Measurements from ENCODE around the genes CACNB3 and PRPF40B.

DNA sequence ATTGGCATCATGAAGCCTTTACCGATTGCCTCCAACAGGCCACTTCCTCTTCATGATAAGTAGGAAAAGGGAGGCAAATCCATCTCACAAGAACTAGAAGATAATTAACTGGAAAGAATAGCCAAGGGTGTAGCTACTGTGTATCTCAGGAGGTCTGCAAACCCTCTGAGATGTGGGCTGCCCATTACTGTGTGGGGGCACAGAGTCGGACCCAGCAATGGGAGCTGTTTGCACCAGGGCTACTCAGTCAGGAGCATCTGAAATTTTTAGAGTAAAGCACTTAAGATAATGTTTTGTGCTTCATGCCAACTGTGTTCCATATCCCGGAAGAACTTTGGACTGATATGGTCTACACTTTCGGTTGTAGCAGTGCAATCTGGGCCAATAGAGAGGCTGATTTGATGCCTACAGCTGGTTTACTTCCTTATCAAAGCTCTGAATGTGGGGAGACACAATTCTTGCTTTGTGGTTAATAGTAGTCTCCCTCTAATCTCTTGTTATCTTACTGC, 7.6 kb upstream of the VDR start:
- RRBS, result no CpG with 5 or more reads among the region's 4 CpGs

GRCh38 chr12:48106641-48107031, 757 bp upstream of the SENP1 start:
- RRBS, result no CpG with 5 or more reads among the region's 1 CpG

GRCh38 chr12:48137436-48137831, 18.3 kb downstream of the PFKM start:
- RRBS, result no CpG with 5 or more reads among the region's 3 CpGs

- RRBS, result 39% methylated on average over 8 of the region's 45 CpGs
Observed at GRCh38 chr12:48198426-48199260, 4.4 kb downstream of the OR10AD1 start.

DNA sequence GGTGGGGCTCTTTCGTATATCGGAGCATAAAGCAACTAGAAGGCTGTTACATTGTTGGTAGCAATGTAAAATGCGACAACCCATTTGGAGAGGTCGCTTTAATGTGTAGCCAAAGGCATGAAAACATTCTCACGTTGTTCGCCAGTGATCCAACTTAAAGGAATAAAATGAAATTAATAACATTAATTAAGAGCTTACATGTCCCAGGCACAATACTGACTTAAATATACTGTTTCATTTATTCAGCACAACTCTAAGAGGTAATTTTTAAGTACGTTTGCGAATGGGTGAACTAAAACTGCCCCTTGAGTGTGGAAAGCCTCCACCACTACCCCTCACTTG, 982 bp upstream of the CCNT1 start:
- RRBS, result no CpG with 5 or more reads among the region's 8 CpGs

DNA sequence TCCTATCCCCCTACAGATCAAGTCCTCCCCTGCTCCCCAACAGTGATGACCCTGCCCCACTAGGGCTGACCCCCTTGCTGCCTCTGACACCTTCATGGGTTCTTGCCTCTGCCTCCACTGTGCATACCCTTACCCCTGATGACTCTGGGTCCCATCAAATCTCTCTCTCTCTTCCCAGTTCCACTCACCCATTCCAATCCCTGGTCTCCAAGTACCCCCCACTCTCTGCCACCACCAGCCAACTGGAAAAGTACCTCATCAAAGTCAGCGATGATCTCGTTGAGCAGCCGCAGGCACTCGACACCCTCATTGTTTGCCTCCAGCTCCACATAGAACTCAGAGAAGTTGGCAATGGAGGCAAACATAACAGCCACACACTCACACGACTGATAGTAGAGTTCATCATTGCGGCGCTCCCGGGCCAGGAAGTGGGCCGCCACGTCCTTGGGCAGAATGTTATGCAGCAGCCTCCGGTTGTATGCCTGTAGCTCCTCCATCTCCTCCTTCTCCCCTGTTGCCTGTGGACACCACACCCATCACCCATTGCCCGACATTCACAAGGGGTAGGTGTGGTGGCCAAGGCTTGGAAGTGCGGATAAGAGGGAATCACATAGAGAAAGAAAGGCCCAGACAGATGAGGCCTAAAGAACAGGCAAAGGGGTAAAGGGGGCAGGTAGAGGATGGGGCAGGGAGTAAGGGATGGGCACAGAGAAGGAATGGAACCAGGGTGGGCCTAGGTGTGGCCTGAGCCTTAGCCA, 17.3 kb downstream of the ADCY6 start:
- RRBS, result 92% methylated on average over 3 of the region's 13 CpGs

DNA sequence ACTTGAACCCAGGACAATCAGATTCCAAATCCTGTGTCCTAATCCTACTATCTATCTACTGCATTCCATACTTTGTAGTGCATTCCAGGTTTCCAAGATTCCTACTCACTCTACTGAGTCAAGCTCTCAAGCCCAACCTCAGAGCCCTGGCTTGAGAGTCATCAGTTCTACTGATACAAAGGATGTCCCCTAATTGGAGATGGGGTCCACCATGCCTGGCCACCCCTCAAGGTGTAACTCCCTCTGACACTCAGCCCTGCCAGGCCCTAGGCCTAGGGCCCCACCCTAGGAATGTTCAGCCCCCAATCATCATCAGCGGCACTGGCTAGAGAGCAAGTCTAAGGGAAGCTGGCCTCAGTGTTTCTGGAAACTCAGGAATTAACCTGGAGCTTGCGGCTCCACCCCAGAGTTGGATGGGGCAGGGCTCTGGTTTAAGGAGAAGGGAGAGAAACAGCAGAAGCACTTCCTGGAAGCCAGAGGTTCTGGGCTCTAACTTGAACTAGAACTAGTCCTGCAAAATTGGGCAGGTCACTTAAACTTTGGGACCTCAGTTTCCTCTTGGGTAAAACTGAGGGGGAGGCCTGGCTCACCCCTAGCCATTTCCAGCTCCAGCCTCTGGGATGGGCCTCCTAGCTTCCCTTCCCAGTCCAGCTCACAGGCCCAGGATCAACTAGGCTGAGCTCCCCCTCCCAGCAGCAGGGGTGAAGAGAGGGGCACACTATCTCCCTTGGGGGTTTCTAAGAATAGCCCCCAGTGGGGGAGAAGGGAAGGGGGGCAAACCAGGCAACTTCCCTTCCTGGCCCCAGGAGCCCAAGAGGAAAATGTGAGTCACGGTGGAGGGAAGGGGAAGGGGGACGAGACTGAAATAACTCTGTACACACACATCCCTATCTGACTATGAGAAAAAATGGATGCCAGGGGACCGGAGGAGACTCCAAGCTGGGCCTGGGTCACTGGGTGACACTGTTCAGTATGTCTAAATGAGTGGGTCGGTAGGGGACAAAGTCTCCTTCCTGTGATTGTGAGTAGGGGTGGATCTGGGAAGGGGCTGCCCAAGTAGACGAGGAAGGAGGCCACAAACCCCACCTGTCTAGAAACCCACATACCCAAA, 9.2 kb downstream of the ADCY6 start:
- RRBS, result no CpG with 5 or more reads among the region's 7 CpGs

- RRBS, result no CpG with 5 or more reads among the region's 9 CpGs
Observed at GRCh38 chr12:48781225-48782067, 7.4 kb downstream of the ADCY6 start.

DNA sequence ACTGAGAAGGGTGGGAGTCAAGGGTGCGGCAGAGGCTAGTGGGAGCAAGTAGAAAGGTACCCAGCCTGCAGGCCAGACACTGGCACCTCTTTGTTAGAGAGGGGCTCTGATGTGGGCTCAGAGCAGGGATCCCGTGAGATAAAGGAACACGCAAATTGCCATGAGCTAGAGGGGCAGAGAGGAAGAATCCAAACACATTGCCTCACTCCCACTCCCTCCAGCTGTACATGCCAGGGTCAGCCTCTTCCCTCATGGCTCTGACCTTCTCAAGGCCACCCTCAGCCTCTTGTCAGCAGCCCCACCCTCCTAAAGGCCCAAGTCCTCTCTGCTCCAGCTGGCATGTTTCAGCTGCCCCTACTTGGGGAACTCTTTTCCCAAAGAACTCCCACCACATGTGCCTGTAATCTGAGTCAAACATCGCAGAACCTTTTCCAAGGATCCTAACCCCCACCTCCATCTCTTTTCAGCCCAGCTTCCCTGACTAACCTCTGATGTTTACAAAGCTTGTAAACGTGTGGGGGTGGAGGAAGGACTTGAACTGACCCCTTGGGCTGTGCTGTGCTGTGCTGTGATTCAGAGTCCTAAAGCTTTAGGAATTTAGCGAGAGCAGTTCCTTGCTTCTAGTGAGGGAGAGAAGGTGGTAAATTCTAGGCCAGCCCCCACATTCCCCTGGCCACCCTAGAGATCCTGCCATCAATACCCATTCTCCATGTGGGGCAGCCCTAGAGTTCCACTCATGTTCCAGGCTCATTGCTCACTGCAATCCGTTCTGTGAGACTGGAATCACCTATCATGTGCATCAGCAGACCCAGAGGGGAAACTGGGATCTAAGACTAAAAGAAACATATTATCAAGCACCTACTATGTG, 7.3 kb upstream of the CACNB3 start:
- RRBS, result no CpG with 5 or more reads among the region's 7 CpGs

DNA sequence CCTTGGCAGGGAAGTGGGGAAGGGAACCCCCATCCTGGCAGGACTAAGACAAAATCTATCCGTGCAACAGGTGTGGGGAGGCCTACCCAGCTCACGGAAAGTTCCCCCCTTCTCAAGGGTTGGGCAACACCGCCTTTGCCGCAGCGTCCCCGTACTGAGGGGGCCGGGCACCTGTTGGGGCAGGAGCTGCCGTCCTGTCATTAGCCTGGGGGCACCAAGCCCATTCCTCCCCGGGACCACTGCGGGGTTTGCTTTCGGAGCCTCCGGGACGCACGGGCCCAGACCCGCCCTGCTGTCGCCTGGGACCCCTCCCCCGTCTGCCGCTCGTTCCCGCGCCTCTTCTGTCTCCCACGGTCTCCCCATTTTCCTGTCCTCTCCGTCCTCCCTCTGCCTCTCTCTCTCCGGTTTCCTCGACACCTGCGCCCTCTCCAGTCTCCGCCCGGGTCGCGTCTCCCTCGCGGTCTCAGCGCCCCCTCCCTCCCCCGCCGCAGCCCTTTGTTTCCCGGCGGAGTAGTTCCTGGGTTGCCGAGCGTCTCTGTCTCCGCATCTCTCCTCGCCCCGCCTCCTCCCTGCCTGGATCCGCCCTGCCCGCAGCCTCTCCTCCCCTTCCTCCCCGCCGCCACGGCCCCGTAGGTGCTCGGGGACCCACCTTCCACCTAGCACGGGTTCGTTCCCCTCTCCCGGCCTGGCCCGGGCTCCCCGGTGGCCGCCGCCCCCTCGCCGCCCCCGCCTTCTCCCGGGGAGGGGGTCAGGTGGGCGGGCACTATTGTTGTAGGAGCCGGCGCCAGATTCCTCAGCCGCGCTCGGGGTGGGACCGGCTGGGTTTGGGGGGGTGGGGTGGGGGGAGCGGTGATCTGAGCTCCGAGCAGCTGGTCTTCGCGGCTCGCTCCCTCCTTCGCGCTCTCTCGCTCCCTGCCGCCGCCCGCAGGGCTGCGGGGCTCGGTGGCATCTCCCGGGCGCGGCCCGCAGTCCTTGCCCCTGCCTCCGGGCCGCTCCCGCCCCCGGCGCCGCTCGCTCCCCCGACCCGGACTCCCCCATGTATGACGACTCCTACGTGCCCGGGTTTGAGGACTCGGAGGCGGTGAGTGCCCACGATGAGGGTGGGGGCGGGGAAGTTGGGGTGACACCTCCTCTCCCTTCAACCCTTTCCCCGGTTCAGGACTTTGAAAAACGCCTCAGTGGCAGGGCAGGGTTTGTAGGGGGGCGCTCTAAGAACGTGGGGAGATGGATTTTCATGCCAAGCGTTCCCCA, at the start of gene CACNB3:
CACNB3 (plus strand) TSS at position 603 of the 1,251 bp plus-strand sequence.
- RRBS, result 2% methylated on average over 25 of the region's 105 CpGs

- RRBS, result no CpG with 5 or more reads among the region's 9 CpGs
Observed at GRCh38 chr12:49019495-49020297, 1.1 kb upstream of the PRKAG1 start.

DNA sequence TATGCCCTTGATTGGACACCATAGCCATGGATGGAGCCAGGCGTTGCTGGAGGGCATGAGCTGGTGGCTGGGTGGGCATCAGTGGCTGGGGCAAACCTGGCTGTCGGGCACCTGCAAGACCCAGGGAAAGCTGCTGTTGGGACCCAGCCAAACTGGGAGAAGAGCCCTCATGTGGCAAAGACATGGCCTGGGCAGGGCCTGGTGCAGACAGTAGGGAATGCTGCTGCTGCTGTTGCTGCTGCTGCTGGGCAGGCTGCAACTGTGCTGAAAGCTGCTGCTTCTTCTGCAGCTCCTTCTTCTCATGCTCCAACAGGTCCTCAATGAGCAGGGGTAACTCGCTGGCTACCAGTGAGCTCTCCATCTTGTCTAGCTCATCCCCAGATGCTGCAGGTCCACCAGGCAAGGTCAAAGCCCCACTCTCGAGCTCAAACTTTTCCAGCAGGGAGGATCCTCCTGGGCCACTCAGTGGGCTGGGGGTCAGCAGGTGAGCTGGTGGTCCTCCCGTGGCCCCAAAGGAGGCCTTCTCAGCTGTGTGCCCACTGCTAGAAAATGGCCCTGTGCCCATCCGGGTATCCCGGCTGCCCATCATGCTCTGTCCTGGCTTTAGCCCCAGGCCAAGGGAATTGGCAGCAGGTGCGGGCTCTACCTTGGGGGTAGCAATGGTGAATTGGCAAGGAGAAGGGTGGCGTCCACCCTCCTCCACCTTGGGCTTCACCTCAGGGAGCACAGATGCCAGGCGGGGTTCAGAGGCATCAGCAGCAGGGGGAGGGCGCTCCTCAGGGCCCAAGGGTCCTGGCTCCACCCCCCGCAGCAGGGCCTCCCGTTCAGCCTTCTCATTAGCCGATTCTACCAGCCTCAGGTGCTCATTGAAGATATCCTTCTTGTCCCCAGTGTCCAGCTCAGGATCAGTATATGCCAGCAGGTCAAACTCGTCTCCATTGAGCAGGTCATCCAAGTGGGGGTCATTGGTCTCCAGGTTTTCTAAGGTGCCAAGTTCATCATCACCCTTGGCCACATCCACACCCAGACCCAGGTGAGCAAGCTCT, 19.0 kb upstream of the PRKAG1 start:
- RRBS, result no CpG with 5 or more reads among the region's 15 CpGs

- RRBS, result no CpG with 5 or more reads among the region's 10 CpGs
Observed at GRCh38 chr12:49043520-49044098, 17.0 kb downstream of the KMT2D start.

DNA sequence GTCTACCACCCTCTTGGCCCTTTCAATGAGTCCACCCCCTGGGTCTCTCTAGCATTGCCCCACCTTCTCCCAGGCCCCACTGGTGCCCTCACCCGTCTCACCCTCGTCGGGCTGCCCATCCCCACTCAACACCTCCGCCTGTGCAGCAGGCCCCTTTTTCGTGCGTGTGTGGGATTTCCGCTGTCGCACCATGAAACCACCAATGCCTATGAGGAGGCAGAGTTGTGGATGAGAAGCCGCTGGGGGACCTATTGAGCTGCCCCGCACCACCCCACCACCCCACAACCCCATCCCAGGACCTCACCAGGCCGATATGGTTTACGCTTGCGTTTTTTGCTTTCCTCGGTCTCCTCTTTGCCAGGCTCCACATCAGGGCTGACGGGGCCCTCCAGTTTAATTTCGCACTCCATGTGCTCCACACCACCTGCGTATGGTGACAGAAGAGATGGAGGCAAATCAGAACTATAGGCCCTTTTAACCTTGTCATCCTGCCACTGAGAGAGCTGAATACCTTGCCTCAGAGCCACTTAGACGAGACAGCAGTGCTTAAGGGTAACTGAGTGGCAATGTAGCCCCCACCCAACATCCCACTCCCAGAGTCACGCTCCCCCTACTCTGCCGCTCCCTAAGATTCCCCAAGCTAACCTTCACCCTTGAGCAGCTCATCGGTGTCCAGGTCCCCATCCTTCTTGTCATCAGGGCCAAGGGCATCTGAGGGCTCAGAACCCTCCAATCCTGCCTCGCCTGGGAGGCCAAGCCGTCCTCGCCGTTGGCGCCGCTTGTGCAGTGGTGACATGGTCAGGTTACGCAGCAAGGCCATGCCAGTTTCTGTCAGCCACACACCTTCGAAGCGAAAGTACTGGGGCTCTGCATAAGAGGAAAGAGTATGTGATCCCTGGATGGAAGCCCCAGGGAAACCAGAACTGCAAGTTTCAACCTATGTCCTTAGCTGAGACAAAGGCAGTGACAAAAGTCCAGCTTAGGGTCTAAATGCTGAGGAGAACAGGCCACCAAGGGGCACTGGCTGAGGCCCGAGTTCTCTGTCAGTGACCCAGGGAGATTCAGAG, 16.2 kb downstream of the KMT2D start:
- RRBS, result no CpG with 5 or more reads among the region's 31 CpGs

DNA sequence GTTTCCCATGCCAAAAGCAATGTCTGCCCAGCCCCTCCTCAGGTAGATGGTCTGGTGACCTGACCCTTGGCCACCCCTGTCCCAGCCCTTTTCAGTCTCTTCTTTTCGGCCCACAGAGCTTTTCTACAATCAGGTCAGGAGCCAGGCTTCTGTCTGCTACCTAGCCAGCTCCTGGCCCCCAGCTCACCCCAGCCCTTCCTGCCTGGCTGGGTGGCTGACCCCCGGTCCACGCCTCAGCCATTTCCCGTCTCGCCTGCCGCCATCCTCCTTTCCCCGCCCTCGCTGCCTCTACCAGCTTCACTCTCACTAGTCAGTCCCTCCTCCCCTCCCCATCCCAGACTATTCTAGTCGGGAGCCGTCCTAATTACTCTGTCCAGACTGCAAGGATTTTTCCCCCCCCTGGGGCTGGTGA, 918 bp downstream of the DHH start:
- RRBS, result no CpG with 5 or more reads among the region's 10 CpGs

DNA sequence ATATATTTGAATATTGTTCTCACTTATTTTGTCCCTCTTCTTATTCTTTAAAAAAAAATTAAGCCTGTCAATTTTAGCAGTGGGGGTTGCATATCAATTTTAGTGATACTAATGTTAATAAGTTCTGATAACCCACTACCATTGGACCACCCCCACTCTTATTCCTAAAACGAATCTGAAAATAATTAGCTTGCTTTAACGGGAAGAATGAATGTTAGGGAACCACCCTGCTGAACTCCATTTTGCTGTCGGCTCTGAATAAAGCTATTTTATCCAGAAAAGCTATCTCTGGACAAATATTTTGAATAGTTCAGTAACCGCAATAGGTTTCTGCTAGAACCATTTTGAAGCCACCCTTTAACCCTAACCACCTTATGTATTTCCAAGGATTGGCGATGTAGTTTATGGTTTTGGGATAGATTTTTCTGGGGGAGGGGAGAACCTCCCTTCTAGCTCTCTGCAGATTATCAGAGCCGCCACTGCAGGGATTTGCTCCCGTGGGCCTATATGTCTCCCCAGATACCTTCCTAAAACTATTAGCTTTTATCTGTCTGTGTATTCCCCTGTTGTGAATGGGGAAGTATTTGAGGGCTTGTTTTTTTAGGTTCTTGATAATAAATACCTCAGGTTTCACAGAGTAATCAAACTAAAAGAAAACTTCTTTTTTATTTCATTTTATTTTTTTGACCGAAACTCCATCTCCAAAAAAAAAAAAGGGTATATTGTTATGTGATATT, 1.8 kb upstream of the TUBA1B start:
- RRBS, result no CpG with 5 or more reads among the region's 8 CpGs

DNA sequence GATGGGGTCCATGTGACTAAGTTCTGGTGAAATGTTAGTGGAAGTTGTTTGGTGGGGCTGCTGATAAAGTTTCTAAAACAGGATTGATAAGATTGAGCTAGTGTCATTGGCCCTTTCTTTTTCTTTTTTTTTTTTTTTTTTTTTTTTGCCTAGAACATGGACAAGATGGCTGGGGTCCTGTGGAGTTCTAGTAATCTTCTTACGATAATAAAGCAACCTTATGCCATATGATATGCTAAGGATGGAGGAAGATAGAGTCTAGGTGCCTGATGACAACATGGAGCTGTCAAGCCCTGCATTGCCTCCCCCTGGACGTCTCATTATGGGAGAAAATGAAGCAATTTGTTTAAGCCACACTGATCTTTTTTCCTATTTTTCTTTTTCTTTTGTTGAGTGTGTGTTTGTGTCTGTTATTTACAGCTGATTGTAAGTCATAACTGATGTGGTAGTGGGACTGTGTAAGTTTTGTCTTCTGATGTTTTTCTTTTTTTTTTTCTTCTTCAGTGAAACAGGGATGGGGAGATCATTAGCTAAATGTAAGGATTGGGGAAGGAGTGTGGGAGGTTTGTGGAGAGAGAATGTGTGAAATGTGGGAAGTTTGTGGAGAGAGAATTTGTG, 16.4 kb upstream of the TUBA1B start:
- RRBS, result no CpG with 5 or more reads among the region's 2 CpGs

DNA sequence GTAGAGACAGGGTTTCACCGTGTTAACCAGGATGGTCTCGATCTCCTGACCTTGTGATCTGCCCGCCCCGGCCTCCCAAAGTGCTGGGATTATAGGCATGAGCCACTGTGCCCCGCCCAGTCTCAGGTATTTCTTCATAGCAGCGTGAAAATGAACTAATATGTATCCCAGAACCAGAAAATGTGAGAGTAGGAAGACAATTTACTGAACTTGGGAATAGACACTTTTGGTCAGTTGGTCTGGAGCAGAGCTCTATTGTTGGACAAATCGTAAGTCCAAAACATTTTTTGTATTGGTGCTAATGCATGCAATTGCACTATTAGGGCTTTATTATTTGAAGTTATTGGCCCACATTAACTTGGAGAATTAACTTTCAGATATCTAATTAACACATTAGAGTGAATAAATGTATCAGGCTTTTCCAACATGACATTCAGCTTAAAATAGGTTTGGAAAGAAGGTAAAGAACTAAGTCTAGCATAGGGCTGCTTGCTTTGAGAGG, 5.3 kb downstream of the TUBA1A start:
- RRBS, result no CpG with 5 or more reads among the region's 7 CpGs

DNA sequence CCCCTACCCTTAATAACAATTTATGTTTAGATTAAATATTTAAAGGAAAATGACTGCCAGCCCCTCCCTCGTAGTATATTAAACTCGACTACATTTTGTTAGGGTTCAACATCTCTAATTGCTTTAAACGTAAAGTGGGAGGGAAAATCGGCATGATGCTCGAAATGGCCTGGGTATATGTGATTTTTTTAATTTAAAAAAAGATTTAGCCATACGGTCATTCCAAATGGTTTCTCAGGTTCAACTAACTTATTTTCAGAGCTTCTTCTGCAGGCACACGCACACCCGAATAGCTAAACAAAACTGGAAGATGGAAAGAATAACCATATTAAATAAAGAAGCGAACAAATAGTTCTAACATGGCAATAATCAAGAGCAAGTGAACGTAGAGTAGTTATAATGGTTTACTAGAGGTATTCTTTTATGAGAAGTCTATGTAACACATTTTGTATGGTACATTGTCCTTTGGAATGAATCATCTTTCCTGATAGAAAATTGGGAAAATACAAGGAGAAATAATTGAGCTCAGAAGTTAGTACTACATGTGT, 629 bp upstream of the TUBA1A start:
- RRBS, result no CpG with 5 or more reads among the region's 10 CpGs

DNA sequence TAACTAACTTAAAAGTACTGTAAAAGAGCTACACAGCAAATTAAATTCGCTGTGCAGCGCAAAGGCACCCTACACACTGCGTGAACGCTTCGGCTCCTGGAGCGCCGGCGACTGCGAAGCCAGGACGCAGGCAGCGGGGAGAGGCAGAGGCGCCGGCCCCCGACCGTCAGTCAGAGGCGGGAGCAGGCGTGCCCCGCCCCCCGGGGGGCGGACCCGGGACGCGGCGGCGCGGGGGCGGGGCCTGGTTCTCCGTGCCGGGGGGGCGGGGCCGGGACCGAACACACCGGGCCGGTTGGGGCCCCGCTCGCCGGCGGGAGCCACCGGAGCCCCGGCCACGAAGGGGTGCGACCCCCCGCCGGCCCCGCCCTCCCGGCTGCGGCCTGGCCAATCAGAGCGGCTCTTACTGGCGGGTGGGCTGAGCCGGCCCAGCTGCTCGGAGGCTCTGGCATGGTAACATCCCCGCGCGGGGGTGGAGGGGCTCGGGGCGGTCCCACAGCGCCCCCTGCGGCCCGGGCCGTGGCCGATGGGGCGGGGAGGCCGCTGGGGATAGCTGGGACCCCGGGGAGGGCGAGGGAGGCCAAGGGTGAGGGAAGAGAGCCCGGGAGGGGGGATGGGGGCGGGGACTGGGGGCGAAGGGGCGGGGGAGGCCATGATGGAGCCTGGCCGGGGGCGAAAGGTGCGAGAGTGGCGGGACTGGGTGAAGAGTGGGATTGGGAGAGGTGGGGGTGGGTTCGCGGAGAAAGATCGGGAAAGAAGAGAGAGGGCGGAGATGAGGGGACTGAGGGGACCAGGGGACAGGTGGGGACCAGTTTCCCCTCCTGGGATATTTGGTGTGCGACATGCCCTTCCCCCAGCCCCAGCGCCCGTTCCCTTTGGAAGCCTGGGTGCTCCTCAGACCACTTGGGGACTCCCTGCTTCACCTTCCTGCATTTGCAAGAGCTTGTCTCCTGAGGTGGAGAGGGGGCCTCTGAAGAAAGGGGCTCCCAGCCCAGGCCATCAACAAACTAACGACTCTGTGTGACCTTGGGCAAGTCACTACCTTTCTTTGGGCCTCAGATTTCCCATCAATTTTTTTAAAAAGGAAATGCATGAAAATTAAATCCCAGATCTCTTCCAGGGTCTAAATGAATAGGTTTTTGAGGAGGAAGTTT, at the start of gene PRPF40B:
PRPF40B (plus strand) TSS at position 418 of the 1,151 bp plus-strand sequence.
- RRBS, result 2% methylated on average over 43 of the region's 81 CpGs